ENCODE measurements around the gene NXPE2.

DNA sequence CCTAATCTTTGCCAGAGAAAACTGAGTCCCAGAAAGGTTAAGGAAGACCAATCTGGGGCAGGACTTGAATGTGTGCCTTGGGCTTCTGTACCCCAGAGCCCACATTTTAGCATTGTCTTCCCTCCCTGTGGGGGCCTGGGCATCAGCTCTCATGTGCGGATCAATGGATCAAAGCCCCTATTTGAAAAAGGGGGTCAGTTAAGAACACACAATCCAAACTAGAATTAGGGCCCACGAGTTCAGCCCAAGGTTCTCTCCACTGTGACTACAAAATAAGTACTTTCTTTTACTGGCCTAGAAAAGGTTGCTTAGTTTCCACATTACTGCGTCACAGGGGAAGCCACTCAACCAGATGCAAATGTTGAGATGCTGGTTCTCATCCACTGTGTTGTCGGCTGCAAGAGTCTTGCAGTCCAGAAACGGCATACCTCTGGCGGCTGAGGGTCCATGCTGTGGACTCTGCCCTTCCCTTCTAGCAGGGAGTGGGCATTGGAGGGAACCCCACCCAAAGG lies 99.3 kb upstream of the NNMT start:
- PRO-cap, 2 experiments, result no peak in any of the 2 experiments

DNA sequence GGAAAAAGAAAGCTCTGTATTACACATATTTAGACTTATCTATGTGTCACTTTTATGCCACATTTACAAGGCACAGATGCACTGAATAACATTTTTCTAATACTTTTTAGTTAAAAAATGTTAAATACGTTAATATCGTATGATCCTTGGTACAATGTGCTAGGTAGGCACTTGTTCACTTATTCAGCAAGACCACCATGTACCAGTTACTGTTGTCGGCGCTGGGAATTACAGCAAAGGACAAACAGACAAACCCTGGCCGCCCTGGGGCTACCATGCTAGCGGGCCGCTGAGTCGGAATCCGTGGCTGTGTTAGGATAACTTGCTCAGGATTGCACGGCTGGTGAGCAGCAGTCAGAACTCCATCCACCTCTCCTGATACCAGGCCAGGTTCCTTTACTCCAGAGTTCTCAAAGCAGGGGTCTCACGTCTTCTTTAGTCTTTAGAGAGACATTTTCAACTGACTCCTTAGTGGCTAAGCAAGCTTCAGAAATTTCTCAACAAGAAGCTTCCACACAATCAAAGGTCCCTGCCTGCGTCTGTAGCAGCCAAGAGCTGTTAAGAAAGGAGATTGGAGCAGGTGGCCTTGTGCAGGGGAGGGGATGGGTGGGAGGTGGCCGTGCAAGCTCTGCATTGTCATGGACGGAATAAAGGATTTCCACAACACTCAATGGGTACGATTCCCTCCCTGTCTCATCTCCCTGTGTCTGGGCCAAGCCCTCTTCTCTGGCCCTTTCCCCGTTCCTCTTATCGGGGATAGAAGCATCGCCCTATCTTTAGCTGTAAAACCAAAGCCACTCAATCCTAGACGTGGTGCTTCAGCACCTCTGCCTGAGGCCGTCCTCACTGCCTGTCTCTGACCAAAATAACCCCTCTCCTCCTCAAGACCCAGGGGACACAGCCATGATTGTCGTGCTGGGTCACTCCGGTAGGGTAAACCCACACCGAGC lies 39.8 kb upstream of the NNMT start:
- PRO-cap, 2 experiments, result no peak in any of the 2 experiments

- PRO-cap, 2 experiments, result peak in 1 of 2 experiments; most common plus-strand start chr11:114258142 (in 1); most common minus-strand start chr11:114257888 (in 1)
These were observed 38.4 kb upstream of the NNMT start for GRCh38 chr11:114257435-114258647.

- PRO-cap, 2 experiments, result no peak in any of the 2 experiments
These were observed 44.3 kb downstream of the NNMT start for GRCh38 chr11:114340258-114341211.

DNA sequence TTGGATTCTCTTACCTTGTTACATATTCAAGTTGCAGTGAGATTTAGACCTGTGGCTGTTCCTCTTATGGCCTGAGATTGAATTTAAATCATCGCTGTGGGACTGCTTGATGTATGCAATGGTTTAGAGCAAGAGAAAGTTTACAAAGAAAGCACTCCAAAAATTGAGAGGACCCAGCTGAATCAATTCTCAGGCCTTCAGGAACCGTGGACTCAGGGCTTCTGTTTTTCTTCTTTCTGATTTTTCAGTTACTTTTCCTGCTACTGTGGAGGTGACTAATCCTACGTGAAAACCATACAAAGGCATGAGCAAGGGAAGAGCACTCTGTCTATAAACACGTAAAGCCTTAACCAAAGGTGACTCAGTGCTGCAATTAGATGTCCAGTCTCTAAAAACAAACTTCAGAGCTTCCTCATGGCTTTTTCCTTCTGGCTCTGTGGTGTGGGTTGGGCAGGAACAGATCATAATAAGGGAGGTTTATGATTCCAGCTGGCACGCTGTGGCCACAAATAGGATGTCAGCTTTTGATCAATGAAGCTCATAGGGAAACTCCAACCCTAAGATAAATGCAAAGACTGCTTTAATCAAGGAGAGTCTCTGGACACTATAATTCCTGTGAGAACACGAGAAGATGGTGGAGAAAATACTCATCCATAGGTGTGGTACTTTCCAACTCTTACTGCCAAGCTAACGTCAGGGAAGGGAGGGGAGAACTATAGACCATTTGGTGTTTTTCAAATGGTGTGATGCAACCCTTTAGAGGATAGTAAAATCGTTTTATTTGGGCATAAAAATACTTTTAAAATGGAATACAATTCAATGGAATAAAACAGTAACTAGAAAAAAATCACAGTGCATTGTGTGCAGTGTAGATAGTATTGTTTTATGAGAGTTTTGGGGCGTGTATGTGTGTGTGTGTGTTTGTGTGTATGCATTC lies at the start of gene NXPE2:
Gene NXPE2, plus strand, starts transcription at position 583 of the 937 bp plus-strand sequence.
- PRO-cap, 2 experiments, result no peak in any of the 2 experiments

GRCh38 chr11:115226439-115227011 lies 277.7 kb downstream of the CADM1 start:
- PRO-cap, 2 experiments, result no peak in any of the 2 experiments

DNA sequence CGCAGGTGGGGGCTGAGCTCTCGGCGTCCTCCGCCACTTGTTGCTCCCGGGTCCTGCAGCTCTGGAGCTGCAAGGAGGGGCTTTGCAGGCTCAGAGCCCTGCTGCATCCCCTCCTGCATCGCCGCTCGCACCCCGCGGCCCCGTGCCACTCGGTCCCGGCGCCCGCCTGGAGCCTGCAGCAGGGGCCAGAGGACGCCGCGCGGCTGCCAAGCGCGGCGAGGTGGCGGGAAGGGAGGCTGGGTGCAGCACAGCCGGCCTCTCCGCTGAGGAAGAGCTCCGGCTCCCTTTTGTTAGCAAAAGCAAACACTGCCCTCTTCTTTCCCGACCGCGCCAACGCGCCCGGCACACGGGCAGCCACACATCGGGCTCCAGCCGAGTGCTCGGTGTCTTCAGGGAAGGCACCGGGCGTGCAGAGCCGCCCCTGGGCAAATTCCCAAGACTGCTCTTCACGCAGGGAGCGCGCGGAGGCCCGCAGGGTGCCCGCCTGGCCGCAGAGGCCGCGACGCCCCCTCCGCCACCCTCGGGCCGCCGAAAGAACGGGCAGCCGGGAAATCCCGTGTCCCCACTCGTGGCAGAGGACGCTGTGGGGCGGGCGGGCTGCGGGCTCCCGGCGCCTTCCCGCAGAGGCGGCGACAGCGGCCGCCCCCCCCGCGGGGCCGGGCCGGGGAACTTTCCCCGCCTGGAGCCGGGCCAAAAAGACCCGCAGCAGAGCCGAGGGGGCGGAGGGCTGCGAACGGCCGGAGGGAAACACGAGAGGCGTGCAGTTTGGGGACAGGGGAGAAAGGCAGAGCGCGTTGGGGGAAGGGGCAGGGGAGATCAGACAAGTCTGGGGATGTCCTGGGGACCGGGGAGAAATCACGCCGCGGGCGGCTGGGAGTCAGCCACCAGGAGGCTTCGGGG lies 1.0 kb downstream of the CADM1 start:
- PRO-cap, 2 experiments, result no peak in any of the 2 experiments

DNA sequence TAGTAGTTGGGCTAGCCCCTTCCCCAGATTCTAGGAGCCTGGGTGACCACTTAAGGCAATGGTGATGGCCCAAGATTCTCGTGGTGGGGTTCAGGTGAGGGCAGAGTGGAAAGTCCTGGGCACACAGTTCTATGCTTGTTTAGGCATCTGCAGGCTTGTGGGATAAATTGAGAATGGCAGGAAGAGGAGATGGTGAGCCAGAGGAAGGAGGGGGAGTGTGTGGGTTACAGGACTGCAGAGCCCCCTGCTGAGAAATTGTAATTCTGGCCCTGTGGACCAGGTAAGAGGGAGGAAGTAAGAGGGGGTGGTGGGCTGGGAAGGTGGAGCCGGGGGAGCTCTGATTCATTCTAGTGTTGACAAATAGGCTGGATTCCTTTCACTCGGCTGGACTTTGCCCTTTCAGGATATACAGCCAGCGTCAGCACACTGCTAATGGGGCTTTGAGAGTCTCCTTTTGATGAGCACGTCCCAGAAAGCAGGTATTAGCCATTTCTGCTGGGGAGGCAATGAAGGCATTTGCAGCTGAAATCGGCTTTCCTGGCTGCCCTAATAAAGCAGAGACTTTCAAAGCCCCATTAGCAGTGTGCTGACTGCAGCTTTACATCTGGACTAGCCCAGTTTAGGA lies 44.6 kb upstream of the CADM1 start:
- PRO-cap, 2 experiments, result no peak in any of the 2 experiments

DNA sequence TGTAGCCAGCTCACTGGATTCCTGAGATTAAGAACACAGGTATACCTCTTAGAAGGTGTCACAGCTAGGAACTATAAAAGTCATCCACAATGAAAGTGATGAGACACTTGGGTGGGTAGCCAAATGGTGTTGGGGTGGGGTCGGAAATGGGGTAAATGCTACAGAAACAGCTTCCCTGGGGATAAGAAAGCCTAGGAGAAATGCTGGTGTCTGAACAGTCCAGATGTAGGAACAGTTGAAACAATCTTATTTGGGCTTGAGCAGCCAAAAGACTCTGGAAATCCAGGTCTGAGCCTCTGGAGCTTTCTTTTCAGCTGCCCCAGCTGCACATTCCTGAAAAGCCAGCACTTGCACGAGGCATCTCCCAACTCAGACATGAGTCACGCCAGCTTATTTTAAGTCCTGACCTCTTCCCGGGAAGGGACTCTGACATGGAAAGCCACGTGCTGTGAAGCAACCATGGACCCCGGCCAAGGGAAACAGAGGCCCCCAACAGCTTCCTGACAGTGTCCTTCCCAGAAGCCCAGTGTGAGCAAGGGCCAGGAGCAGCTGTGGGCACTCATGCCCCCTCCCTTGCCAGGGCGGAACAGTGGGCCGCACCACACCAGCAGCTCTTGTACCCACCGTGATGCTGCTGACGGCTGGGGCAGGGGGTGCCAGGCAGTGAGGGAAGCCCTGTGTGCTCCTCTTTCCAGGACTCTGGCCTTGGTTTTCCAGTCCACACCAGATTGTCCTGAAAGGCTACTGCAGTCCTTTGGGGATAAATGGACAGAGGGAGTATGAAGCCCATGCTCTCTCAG lies 118.7 kb upstream of the CADM1 start:
- PRO-cap, 2 experiments, result no peak in any of the 2 experiments

GRCh38 chr11:115645671-115646350 lies 141.6 kb upstream of the CADM1 start:
- PRO-cap, 2 experiments, result no peak in any of the 2 experiments

GRCh38 chr11:116073088-116073437 lies 568.8 kb upstream of the CADM1 start:
- PRO-cap, 2 experiments, result no peak in any of the 2 experiments

- PRO-cap, 2 experiments, result no peak in any of the 2 experiments
These were observed 577.5 kb downstream of the BUD13 start for GRCh38 chr11:116195355-116195693.

- PRO-cap, 2 experiments, result no peak in any of the 2 experiments
These were observed 515.7 kb downstream of the BUD13 start for GRCh38 chr11:116257085-116257479.

DNA sequence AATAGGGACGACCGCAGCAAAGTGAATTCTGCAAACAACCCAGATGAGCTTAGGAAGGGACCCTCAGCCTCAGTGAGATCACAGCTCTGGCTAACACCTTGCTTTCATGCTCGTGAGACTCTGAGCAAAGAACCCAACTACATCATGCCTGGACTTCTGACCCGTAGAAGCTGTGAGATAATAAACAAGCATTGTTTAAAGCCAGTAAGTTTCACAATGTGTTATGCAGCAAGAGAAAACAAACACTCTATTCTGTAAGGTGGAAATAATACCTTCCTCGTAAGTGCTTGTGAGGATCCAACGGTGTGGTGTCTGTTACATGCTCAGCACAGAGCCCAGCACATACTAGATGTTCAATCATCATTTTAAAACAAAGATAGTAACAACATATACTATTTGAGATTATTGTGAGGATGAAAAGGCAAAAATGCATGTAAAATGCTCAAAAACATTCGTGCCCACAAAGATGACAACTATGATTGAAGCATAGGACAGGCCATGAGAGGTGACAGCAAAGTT lies 433.4 kb downstream of the BUD13 start:
- PRO-cap, 2 experiments, result no peak in any of the 2 experiments

GRCh38 chr11:116773461-116773657 lies 572 bp upstream of the BUD13 start:
- PRO-cap, 2 experiments, result no peak in any of the 2 experiments

DNA sequence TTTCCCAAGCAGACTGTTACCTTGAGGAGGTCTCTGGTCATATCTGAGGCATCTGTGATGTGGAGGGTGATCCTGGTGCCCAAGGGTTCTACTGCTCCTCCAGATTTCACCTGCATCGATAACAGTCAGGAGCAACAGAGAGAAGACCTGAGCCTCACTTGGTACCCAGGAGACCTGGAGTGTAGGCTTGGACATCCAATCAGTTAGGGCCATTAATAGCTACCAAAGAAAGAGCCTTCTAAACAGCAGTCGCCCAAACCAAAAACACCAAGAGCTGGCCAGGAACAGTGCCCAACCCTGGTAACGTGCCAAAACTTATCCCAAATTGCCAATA lies 4.3 kb downstream of the ZPR1 start:
- PRO-cap, 2 experiments, result no peak in any of the 2 experiments

DNA sequence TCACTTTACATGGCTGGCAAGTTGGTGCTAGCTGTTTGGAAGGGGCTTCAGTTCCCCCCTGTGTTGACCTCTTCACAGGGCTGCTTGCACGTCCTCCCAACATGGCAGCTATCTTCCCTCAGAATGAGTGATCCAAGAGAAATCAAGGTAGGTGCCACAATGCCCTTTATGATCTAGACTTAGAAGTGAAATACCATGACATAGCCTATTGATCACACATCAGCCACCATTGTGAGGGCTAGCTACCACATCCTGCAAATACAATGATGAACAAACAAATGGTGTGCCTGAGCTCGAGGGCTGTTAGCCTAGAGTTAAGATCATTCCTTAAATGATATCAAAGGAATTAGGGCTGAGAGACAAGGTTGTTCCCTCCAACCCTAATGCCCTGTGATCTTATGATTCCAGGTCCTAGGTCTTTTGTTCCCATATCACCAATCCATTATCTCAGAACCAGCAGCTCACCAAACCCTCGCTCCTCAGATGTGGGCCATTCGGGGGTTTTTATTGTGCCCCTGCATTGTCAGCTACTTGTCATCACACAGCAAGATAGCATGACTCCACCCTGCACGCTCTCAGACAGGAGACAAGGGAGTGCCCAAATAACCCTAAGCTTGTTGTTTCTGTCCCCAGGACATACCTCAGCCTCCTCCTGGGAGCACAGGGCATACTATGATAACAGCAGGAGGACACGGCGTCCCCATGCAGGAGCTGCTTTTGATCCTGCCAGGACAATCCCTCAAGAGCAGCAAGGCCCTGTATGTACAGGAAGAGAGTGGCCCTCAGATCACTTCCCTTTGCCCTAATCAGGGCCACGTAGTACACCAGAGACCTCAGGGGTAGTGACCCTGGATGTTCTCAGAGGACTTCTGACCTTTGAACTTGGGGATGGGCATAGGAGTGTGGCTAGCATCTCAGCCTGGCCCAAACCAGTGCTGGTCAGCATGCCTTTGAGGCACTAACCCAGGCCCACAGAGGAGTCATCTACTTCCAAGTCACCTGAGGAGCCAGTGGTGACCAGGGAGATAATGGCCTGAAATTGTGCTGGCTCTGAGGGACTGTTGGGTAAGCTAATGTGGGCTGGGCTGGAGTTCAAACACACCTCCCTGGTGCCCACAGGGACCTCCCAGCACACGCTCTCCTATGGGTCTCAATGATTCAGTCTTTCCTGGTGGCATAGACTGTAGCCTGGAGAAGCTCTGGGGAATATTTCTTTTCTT lies 9.4 kb downstream of the APOA4 start:
- PRO-cap, 2 experiments, result no peak in any of the 2 experiments

GRCh38 chr11:116835692-116836847 lies 1.4 kb downstream of the APOA1 start:
- PRO-cap, 2 experiments, result no peak in any of the 2 experiments

DNA sequence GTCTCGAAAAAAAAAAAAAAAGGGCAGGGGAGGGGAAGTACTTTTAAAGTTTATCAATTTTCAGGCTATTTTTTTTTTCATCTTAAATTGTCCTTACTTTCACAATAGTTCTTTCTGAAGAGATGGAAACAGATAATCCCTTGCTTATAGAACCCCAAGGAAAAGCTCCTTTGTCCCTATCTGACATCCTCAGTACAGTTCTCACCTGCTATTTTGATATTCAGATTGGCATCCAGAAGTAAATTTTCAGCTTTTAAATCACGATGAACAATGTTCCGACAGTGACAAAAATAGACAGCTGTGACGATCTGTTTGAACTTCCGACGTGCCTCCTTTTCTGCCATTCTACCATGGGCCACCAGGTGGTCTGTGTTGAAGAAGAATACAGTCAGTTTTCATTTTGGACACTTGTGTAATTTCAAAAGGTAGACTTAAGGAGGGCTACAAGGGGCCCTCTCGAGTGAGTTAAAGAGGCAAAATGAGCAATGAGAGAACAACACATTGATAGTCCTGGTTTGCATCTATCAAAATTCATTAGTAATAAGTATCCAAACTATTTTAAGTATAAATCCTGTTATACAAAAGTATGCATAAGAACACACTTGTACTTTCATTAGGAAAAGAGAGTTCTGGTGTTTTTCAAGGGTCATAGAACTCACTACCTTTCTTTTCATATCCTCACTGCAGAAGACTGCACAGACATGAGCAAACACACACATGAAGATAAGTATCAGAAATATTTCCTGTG lies 89.8 kb upstream of the APOA1 start:
- PRO-cap, 2 experiments, result no peak in any of the 2 experiments

DNA sequence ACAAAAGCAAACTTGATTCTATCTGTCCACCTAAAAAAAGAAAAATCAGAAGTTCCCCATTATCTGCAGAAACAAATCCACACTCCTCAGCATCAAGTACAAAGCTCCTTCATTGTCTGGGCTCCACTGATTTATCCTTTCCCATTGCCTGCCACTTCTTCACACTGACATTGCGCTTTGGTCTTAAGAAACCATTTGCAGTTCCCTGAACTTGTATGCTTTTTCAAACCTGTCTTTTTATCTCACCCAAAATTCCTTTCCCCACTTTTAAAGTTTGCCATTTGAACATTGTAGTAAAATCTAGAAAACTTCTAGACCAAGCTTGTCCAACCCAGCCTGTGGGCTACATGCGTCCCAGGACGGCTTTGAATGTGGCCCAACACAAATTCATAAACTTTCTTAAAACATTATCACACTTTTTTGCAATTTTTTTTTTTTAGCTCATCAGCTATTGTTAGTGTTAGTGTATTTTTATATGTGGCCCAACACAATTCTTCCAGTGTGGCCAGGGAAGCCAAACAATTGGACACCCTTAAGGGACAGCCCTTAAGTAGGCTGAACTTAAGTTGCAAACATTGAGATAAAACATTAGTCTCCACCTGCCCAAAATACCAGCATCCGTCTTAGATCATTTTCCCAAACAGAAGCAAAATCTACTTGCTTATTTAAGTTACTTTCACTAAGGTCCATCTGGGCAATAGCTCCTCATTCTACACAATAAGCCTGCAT lies 96.2 kb downstream of the SIK3 start:
- PRO-cap, 2 experiments, result no peak in any of the 2 experiments

Measured in psoas muscle (tissue), 2 donors.